Myometrial cell (primary cell): Measurements from ENCODE around the genes WWC1 and SPDL1.

DNA sequence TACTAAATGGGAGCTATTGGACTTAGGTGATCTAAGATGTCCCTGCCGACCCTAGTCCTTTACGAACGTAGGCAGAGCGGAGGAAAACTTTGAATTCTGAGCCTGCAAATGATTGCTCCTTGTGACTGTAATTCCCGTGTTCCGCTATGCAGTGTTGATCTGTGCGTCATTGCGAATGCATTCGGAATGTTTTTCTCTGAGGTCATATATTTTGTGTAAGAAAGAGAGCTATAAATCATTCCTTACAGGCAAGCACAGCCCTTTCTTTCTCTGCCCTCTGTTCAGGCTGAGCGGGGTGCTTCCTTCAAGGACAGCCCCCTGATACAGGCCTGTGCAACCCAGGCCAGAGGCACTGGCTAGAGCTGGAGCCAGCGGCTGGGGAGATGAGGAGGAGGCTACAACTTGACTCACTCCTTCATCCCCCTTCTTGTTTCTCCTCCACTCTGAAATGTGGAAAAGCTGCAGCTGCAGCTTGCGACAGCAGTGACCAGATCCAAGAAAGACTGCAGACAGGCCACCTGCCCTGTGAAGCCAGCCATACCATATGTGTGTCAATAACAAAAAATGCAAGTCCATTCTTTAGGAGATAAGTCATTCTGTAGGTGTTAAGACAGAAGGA, 345.8 kb upstream of the WWC1 start:
- RAMPAGE, long total RNA, result no peak

- RAMPAGE, long total RNA, result no peak
Observed at GRCh38 chr5:168165203-168166106, 126.0 kb upstream of the WWC1 start.

DNA sequence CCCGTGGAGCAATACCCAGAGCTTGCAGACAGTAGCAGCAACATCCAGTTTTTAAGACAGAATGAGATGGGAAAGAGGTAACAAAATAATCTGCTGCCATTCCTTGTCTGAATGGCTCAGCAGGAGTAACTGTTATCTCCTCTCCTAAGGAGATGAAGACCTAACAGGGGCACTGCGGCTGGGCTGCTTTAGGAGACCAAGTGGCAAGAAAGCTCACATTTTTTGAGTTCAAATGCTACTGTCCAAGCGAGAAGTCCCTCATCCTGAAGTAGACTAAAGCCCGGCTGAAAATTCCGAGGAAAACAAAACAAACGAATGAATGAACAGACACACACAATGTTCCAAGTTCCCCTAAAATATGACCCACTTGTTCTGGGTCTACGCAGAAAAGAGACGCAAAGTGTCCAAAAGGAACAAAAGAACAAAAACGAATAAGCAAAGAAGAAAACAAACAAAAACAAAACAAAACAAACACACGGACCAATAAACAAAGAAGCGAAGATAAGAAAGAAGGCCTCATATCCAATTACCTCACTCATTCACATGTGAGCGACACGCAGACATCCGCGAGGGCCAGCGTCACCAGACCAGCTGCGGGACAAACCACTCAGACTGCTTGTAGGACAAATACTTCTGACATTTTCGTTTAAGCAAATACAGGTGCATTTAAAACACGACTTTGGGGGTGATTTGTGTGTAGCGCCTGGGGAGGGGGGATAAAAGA, 28.6 kb upstream of the WWC1 start:
- RAMPAGE, long total RNA, result no peak

GRCh38 chr5:168291302-168292288, at the start of gene WWC1:
Gene WWC1, plus strand, starts transcription at chr5:168291645.
- RAMPAGE, long total RNA, result no peak

GRCh38 chr5:168334560-168335251, 43.3 kb downstream of the WWC1 start:
- RAMPAGE, long total RNA, result no peak

GRCh38 chr5:168886389-168886853, 307.3 kb upstream of the PANK3 start:
- RAMPAGE, long total RNA, result no peak

GRCh38 chr5:169583194-169584276, at the start of gene SPDL1:
Gene SPDL1, plus strand, starts transcription at chr5:169583773.
- RAMPAGE, long total RNA, result start-site peak on the plus strand at chr5:169583763-169583790, 635 and 266 reads in 2 replicates

- RAMPAGE, long total RNA, result no peak
Observed at GRCh38 chr5:169945515-169946363, 34.6 kb downstream of the INSYN2B start.

DNA sequence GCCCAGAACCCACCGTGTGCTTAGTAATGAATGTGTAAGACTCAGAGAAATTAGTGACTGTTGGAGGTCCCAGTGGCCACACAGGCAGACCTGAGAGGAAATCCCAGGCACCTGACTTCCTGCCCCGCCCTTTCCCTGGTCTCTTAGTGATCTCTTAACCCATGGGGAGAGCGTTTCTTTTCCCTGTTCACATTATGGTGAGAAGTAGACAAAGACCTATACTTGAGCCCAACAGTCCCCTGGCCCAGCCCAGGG, 61.4 kb upstream of the FOXI1 start:
- RAMPAGE, long total RNA, result no peak

DNA sequence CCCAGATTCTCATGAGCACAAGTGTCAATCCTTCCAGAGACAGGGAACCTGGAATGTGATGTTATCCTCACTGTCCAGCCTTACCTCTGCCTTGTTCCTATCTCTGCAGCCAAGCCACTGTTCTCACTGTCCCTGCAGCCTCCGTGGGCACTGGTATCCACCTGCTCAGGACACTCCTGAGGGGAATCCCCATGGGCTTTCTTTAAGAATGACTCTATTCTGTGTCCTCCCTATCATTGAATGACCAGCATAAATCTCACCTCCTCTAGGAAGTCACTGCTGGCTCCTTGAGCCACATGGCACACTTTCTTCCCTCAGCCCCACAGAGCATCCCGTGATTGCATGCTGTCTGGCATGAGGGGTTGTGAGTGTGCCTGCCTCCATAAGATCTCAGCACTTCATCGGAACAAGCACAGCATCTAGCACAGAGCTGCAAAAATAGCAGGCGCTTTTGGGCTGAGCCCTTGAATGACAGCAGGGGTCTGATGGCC, 27.2 kb downstream of the C5orf58 start:
- RAMPAGE, long total RNA, result no peak

DNA sequence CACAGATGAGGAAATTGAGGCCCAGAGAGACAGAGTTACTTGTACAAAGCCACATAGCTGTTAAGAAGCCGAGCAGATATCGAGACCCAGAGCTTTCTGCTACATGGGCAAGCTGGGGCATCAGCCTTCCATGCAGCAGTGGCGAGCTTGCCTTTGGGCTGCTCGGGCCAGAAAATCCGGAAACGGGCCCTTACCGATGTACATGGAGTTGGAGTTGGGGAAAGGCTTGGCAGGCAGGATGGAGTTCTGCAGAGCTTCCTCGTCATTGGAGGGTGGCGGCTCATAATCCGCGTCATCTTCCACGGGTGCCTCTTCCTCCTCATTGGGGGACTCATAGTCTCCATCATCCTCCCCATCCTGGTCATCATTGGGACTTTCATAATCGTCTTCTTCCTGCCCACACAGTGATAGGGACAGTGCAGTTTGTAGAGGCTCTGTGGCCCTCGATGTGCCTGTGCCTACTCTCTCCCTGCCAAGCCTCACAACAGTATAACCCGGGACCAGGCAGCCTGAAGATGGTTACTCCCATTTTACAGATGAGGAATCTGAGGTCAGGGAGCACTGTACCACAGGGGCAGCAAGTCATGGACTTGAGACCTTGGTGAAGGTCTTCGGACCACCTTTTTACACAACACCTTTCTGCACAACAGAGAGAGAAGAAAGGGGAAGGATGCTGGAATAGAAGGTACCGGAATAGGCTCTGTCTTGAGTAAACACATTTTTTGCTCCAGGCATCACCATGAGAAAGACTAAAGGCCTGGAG, 26.9 kb downstream of the LCP2 start:
- RAMPAGE, long total RNA, result no peak

DNA sequence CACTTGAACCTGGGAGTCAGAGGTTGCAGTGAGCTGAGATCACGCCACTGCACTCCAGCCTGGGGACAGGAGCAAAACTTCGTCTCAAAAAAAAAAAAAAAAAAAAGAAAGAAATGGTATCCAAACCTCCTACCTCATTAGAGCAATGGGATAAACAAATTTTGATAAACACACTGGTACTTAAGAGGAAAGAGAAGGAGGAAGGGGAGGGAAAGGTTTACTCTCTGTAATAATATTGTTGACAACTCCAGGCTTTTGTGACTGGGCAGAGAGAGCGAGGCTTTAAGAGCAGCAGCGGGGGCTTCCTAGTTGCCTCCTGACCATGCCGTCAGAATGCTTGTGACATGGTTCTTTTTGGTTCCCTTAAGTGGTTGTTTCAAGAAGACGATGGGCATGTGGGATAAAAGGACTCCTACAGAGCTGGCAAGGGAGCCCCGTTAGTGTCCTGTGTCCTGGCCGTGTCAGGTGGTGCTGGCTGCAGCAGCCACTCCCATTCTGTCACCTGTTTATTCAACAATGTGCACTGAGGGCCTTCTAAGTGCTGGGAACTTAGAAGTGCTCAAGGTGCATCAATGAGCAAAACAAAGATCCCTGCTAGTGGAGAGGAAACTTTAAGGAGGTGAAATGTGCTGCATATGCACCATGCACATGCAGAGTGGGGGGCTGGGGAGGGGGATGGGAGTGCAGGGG, 19.8 kb downstream of the LCP2 start:
- RAMPAGE, long total RNA, result no peak

DNA sequence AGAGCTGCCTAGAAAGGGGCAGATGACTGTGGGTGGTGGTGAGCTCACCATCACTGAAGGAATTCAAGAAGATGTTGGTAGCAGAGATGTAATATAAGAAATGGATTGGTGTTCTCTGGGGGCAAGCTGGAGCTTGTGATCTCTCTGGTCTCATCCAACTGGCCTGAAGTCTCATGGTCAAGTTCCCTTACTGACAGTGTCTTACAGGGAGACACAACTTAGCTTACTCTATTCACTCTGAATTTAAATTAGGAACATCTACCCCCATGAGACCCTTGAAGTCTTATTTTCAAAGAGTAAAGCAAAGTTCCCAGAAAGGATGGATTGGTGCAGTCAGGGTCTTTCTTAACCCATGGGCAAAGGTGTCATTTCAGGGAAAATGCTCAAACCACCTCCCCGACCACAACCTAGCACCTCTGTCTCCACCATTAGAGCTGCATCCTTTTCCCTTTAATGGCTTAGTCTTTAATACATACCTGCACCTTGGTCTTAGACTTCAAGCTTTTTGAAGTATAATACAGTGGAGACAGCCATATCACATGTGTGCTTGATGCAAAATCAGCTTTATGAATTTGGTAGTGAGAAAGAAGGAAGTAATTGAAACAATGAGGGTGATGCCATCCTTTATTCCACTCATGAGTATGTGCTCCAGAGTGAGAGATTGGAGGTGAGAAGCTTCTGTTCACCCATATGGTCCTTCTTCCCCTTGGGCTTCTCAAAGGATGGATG, 5.1 kb downstream of the LCP2 start:
- RAMPAGE, long total RNA, result no peak

- RAMPAGE, long total RNA, result no peak
Observed at GRCh38 chr5:170307441-170308167, 10.0 kb upstream of the LCP2 start.

- RAMPAGE, long total RNA, result no peak
Observed at GRCh38 chr5:170745481-170746152, 37.9 kb upstream of the GABRP start.

- RAMPAGE, long total RNA, result no peak
Observed at GRCh38 chr5:170747273-170747933, 36.1 kb upstream of the GABRP start.

- RAMPAGE, long total RNA, result no peak
Observed at GRCh38 chr5:171419748-171420791, 623 bp downstream of the FGF18 start.

DNA sequence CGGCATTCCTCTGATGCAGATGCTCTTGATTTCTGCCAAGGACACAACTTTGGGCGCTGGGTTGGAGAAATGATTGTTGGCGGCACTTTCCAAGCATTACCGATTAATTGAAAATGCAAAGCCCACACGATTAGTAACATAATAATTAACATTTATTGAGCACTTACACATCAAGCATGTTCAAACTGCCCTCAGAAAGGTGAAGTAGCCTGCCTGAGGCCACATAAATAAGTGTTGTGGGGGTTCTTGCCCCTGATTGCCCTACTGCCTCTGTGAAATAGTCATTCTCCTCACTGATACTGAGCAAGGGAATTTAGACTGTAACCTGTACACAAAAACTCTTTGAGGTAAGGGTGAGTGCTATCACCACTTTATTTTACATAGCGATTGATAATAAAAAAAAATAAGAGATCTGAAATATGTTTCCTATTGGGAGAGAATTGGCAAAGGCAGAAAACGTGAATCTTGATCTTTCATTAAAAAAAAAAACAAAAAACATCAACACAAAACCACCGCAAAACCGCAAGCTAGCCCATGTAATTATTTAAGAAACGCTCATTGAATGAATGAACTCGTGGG, 73.7 kb downstream of the FGF18 start:
- RAMPAGE, long total RNA, result no peak

DNA sequence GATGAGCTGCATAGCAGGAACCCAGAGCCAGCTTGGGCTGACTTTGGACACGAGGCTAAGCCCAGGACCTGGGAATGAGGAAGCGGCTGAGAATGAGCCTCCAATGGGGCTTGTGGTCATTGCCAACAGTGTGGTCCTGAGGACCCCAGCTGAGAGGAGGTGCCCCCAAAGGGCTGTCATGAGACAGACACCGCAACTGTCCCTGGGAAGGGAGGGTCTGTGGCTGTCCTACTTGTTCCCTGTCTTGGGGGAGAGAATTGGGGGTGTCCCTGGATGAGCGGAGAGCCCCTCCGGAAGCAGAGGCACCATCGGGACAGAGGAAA, 159.9 kb upstream of the SMIM23 start:
- RAMPAGE, long total RNA, result no peak

DNA sequence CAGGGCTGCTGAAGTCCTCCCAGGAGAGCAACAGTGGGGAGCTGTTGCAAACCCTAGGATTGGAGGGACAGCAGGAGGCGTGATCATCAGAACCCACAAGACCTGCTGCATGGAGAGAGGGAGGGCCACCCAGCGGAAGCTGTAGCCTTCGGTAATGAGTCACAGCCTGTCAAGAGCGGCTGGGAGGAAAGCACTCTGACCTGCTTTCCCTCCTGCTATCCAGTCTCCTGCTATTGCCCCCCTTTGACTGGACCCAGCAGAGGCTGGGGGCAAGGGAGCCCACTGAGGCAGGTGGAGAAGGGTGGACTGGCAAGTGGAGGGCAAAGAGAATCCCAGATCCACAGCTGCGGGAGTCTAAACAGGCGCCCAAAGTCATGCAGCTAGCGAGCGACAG, 138.3 kb upstream of the SMIM23 start:
- RAMPAGE, long total RNA, result no peak